Metastatic Liver Carcinoma in the Adrenal Gland (tissue), 2 donors: Measurements from ENCODE around the genes CORO2A and BAAT.

GRCh38 chr9:97714429-97714638 is 17.2 kb upstream of the XPA start:
- PRO-cap, 2 experiments = no peak in any of the 2 experiments

DNA sequence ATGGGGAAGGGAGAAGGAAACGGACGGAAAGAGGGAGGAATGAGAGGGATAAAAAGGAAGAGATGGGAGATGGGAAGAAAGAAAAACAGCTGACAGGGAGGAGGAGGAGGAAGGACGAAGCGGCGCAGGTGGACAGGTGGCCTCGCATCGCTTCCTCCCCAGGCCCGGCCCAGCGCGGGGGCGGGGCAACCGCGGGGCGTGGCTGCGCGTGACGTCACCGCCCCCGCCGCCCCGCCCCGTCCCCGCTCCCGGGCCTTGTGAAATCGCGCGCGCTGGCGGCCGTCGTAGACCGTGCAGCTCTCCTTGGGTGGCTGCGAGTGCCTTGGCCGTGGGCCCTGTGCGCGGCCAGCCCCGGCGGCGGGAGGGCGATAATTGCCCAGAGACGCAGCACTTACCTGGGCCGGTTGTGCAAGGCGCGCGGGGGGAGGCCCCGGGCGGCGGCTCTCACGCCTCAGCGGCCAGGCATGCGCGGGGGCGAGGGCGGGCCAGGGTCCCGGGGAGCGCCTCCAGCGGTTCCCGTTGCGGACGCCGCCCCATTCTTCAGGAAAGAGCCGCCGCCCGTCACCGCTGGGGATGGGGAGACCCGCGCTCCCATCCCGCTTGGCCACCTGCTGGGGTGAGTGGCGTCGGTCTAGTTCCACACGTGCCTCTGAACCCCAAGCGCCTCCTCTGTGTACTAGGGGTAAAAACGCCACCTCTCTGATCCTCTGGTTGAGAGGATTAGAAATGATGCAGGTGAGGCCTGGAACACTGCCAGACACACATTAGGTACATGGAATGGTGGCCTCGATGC is 49.5 kb upstream of the FOXE1 start:
- PRO-cap, 2 experiments = peak in 2 of 2 experiments; most common plus-strand start position 258 of the sequence (in 1); most common minus-strand start position 157 of the sequence (in 2)

DNA sequence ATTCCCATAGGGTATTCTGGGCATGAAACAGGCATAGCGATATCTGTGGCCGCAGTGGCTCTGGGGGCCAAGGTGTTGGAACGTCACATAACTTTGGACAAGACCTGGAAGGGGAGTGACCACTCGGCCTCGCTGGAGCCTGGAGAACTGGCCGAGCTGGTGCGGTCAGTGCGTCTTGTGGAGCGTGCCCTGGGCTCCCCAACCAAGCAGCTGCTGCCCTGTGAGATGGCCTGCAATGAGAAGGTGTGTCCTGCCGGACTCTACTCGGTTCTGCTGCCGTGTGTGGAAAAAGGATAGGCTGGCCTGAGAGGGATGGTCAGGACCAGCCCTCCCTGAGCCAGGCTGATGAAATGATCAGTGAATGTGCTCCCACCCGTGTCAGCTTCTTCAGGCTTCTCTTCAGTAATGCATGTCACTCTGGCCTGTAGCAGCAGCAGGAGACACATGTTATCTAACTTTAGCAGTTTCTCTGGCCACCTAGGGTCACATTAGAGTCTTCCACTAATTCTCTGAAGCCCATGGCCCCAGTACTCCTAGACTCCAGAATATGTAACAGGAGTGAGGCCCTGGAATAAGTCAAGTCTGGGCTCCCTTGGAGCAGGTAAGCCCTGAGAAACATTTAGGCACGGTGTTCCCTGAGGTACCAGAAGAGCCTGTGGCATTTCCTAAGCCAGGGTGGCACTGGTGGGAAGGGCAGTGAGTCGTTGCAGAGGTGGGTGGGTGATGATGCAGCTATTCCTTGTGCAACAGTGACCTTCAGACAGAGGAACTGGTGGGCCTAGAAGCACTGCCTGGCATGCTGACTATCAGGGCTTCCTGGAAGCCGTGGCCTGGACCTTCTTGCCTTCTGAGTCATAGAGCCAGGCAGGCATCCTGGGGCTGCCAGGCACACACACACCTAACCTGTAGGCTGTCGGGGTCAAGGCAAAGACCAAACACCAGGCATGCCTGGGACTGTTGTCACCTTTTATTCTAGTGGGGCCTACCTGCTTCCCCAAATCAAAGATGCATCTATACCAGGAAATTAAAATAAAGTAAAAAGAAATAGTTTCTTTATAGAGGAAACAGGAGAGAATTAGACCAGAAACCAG is 24.7 kb downstream of the NANS start:
- PRO-cap, 2 experiments = no peak in any of the 2 experiments

DNA sequence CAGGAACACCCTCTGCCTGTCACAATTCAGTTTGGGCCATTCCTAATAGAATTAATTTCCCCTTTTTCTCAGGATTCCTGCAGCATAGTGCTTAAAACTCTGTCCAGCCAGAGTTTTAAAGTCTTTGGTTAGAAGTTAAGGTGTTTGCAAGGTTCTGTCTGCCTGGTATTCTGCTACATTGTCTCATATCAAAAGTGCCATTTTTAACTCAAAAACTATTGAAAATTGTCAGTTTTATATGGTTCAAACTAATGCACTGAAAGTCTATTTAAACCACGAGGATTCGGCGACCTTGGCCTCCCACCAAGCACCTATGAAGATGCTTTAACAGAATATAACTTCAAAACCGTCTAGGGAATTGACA is 29.0 kb downstream of the NANS start:
- PRO-cap, 2 experiments = no peak in any of the 2 experiments

DNA sequence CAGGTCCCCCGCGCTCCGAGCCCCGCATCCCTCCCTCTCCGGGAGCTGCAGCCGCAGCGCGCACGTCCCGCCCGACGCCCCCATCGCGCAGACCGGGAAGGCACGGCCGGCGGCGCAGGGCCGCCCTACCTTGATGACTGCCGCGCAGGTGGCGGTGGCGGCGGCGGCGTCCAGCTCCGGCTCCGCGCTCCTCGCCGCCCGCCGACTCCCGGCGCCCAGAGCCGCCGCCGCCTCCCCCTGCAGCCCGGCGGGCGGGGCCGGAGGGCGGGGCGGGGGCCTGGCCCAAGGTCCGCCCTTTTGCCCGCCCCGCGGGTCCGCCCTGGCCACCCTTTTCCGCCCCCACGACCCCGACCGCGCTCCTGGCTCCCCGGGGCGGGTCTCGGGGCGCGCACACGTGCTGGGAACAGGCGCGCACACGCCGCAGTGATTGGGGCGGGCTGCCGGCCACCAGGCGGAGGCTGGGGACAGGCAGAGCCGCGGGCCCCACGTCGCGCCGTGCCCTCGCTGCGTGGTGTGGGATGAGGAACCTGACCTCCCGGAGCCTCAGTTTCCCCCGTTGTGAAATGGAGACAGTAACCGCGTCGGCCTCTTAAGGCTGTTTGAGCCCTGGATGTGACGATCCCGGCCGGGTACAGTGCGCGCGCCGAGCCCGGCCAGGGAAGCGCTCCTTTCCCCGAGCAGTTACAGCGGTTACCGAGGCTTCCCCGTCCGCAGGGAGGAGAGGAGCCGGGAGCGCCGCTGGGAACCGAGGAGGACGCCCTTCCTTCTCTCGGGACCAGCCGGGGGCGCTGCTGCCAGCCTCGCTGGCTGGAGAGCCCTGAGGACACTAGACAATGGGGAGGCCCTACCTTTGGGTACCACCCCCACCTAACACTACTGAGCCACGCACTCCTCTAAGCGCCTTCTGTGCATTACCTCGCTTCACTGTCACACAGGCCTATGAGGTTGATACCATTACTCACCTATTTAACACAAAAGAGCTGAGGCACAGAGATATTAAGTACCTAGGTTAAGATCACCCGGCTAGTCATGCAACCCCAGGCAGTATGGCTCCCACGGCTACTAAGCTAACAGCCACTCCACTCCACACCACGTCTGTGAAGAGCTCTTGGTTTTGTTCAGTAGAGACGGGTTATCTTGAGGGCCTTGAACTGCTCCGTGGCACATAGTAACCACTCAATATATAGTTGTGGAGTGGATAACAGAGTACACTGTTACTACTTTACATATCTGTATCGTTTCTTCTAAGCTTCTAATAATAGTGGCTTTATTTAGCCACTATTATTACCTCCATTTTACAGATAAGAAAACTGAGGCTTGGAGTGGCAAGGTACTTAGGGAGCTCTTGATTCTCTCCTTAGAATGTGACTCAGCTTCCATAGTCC is at the start of gene CORO2A:
Gene CORO2A, minus strand, starts transcription at position 208 of the 1,385 bp plus-strand sequence.
- PRO-cap, 2 experiments = peak in 2 of 2 experiments; most common plus-strand start position 423 of the sequence (in 2); most common minus-strand start position 206 of the sequence (in 2)

DNA sequence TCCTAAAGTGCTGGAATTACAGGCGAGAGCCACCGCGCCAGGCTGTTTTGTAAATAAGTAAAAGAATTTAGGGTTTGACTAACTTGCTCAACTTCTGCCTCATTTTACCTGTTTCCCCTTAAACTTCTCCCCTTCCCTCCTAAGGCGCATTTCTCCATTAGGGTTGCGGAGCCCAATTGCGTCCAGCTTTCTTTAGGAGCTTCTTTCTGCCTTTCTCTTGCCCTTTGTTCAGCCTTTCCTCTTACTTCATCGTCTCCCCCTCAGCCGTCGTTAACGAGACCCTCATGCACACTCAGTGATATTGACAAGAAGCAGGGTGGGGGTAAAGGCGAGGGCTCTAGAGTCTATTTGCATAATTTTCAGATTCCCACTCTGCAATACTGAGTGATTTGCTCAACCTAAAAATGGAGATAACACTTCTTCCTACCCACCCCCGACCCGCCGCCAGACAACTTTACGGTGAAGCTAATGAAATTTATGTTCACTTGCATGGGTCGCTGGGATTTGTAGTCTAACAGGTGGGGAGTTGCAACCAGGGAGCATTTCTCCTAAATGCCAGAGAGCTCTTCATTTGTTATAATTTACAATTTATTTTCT is 1.2 kb upstream of the TBC1D2 start:
- PRO-cap, 2 experiments = peak in 2 of 2 experiments; most common minus-strand start position 456 of the sequence (in 2)

- PRO-cap, 2 experiments = no peak in any of the 2 experiments
Observed at GRCh38 chr9:98925077-98925770, 18.5 kb upstream of the COL15A1 start.

DNA sequence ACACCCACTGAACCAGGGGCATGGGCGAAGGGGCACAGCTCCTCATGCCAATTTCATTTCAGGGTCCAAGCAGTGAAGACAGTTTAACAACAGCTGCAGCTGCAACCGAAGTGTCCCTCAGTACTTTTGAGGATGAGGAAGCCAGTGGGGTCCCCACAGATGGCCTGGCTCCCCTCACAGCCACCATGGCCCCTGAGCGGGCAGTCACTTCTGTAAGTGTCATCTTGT is 71.6 kb downstream of the COL15A1 start:
- PRO-cap, 2 experiments = no peak in any of the 2 experiments

- PRO-cap, 2 experiments = no peak in any of the 2 experiments
Observed at GRCh38 chr9:99107599-99108031, 2.7 kb downstream of the TGFBR1 start.

DNA sequence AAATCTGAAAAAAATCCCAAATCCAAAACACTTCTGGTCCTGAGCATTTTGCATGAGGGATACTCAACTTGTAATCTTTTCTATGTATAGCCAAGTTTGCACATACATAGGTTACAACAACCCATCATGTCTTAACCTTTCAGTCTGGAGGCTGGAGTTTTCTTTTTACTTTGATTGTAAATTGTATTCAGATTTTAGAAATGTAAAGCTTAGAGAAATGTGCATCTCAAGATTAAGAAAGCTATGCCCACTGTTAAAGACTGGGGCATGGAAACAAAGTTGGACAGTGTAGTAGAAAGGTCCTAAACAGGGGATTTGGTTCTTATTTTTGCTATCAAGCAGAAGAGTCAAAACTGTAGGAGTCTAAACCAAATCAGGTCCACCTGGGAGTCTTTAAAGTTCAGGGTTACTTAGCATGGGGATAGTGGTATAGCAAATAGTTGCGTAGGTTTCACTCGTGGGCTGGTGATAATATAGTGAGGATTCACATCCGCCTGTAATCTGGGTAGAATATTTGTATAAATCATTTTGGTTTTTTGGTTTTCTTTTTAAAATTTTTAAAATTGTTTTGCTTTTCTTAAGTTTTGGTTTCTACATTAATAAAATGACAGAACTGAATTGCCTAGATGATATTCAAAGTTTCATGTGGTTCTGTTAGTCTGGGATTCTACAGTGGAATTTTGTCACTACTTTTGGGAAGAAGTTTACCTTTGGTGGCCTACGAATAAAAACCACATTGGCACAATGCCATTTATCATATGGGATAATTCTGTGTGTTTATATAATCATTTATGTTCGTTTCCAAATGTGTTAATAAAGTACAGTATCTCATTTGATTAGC is 18.4 kb downstream of the TGFBR1 start:
- PRO-cap, 2 experiments = no peak in any of the 2 experiments

DNA sequence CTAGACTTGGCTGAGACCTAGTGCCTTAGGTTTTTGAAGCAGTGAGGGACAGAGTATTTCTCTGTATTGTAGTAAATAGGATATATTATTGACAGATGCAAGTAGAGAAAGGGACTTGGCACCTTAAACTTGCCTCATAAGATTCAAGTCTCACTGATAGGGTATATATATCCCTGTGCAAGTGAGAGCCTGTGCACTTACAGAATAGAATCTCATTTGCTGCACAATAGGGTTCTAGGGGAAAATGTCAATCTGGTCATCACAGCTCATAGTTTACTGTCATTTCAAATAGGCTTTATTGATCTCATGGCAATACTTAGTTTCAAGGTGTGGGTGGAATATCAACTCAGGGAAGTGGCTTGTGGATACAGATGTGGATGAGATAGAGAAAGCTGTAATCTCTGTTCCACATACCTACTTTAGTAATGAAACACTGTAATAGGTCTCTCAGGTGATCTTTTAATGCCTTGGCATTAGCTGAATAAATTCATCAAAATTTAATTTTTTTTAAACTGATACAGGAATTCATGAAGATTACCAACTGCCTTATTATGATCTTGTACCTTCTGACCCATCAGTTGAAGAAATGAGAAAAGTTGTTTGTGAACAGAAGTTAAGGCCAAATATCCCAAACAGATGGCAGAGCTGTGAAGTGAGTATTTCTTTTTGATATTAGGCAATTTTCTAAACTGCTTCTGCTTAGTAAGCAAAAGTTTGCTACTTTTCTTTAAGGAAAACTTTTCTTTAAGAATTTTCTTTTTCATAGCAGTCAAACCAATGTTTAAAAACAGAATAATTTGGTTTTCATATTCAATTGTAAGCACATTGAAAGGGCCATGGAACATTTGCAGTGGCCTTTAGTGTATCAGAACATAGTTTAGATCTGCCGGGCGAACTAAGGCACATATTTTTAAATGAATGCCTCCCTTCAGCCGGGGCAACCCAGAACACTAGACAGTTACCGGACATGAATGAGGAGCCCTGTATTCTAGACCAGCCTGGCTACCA is 42.5 kb downstream of the TGFBR1 start:
- PRO-cap, 2 experiments = no peak in any of the 2 experiments

GRCh38 chr9:99359155-99359920 is 137.3 kb downstream of the SEC61B start:
- PRO-cap, 2 experiments = no peak in any of the 2 experiments

- PRO-cap, 2 experiments = peak in 1 of 2 experiments; most common plus-strand start chr9:99820489 (in 1)
Observed at GRCh38 chr9:99820431-99820564, 1.4 kb upstream of the NR4A3 start.

- PRO-cap, 2 experiments = no peak in any of the 2 experiments
Observed at GRCh38 chr9:99827783-99828439, 6.2 kb downstream of the NR4A3 start.

DNA sequence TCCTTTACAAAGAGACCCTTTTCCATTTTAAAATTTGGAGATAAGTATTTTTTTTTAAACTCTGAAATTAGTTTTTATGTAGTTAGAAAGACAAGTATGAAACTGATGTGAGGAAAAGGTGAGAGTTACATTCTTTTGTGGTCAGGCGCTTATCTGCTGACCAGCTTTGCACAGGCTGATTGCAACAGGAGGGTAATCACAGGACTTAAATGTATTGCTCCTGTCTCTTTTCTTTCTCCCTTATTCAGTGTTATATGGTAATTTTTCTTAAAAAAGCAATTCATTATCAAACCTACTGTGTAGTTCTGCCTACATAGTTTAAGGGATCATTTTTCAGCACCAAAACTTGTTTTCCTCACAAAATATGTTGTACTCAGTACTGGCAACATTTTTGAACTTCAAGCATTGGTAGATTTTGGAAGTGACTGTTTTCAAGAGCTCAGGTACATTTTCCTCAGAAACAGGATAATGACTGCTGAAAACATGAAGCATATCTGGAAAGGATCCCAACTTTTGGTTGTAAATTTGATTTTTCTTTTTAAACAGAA is 43.3 kb downstream of the TMEFF1 start:
- PRO-cap, 2 experiments = no peak in any of the 2 experiments

GRCh38 chr9:101362200-101363084 is 22.4 kb downstream of the BAAT start:
- PRO-cap, 2 experiments = no peak in any of the 2 experiments

DNA sequence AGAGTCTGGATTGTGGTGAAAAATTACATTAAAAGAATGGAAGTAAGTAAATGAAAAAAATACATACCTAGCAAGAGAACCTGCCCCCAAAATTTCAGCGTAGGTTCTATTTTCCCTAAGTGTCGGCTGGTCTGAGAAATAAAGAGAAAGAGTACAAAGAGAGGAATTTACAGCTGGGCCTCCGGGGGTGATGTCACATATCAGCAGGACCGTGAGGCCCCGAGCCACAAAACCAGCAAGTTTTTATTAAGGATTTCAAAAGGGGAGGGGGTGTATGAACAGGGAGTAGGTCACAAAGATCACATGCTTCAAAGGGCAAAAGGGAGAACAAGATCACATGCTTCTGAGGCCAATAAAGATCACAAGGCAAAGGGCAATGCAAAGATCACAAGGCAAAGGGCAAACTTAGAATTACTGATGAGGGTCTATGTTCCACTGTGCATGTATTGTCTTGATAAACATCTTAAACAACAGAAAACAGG is at the start of gene BAAT:
Gene BAAT, minus strand, starts transcription at position 219 of the 482 bp plus-strand sequence.
- PRO-cap, 2 experiments = peak in 2 of 2 experiments; most common plus-strand start position 402 of the sequence (in 2); most common minus-strand start position 218 of the sequence (in 2)

GRCh38 chr9:101418360-101418995 is 17.1 kb downstream of the ALDOB start:
- PRO-cap, 2 experiments = no peak in any of the 2 experiments

DNA sequence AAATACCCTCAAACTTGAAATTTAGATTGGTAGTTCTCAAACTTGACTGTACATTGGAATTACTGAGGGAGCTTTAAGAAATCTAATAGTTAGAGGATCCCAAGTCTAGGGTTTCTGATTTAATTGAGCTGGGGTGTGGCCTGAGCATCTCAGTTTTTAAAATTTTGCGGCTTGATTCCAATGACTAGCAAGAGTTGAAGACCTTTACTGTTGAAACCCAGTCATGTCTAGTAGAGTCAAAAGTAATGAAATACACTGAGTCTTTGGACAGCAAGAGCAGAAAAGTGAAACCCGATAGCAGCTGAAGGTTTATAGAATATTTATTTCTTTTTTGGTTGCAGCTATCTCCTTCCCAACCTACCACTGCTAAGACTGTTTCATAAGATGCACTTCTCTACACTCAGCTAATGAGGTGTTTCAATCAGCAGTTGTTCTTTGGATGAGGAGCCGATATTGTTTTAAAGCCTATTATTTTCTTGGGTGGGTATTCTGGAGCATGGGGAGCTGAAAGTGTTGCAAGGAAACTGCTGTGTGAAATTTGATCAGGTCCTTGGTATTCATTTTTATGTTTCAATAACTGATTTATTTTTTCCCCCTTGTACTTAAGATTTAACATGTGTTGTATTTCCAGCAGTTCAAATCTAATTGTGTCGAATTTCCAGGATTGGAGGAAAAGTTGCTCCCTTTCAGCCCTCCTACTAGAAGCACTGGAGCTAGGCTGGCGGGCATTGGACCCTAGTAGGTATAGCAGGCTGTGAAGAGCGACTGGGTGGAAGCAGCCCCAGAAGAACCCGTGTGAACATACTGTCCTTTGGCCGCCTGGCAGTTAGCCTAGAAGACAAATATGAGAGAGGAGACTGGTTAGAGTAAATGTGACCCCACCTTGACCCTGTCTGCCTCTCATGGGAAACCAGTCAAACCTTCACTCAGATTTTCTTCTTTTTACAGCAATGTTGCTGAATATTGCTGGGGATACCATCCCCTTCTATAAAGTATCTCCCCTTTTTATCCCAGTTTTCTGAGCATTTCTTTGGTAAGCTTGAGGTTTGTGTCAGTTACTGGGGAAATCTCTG is 14.2 kb downstream of the ALDOB start:
- PRO-cap, 2 experiments = no peak in any of the 2 experiments

- PRO-cap, 2 experiments = no peak in any of the 2 experiments
Observed at GRCh38 chr9:101435006-101435458, 542 bp downstream of the ALDOB start.